Left ventricle myocardium (tissue), 1 donor: ENCODE measurements around a stretch of chr12.

DNA sequence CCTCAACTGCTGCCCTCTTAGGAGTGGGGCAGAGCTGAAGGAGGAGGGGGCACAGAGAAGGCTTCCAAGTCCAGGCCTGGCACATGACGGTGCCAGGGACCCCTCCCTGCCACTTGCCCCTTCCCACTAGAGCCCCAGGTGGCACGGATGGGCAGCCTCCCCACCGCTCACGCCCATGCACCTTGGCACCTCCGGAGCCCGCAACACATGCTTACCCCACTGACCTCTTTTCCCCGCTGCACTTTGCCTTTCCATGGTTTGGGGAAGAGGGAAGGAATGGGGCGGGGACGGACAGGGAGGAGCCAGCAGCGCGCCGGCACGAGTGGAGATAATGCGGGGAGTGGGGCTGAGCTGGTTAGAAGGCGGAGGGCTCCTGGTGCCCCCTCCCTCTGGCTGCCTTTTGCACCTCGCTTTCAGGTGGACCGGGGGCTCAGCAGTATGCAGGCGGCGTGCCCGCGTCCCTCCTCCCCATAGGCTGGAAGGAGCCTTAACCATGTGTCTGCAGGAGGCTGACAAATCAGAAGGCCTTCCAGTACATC, 45.0 kb downstream of the KDM2B start:
- PRO-cap, result bidirectional peak, plus-strand start outside the sequence, minus-strand start at position 440 of the sequence

GRCh38 chr12:121574083-121574514, 6.7 kb downstream of the KDM2B start:
- PRO-cap, result no peak

- PRO-cap, result bidirectional peak, plus-strand start at chr12:121579822, minus-strand start at chr12:121579515
Measured at GRCh38 chr12:121579431-121579869, 1.4 kb downstream of the KDM2B start.

- PRO-cap, result no peak
Measured at GRCh38 chr12:121672961-121673595, 3.6 kb upstream of the MORN3 start.

DNA sequence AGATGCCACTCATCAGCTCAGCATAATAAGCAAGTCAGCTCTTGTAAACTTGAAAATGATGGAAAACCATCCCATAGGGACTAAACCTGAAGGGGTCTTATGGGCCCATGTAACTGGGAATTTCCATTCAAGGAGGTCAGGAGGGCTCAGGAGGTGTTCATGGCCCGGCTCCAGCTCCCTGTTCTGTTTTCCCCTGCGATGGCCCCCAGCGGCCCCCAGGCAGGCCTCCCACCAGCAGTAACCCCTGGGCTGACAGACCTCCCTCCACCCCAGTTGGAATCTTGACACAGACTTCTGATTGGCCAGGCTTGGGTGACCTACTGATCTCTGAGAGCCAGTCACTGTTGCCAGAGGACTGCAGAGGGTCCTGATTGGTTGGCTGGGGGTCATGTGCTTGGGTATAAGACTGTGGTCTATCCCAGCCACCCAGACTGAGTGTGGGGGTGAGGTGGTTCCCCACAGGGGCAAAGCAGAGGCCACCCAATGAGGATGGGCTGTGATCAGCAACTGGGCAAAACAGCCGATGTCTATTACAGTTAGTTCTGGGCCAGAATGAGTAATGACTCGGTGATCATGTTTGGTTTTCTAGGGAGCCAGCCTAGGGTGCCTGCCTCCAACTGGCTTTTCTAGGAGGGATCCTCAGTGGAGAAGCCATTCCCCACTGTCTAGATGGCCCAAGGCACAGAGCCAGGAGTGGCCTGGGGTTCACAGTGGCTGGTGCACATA, 27.1 kb downstream of the RHOF start:
- PRO-cap, result no peak

GRCh38 chr12:121773438-121773895, 20.0 kb downstream of the RHOF start:
- PRO-cap, result unidirectional peak, minus-strand start at chr12:121773668

DNA sequence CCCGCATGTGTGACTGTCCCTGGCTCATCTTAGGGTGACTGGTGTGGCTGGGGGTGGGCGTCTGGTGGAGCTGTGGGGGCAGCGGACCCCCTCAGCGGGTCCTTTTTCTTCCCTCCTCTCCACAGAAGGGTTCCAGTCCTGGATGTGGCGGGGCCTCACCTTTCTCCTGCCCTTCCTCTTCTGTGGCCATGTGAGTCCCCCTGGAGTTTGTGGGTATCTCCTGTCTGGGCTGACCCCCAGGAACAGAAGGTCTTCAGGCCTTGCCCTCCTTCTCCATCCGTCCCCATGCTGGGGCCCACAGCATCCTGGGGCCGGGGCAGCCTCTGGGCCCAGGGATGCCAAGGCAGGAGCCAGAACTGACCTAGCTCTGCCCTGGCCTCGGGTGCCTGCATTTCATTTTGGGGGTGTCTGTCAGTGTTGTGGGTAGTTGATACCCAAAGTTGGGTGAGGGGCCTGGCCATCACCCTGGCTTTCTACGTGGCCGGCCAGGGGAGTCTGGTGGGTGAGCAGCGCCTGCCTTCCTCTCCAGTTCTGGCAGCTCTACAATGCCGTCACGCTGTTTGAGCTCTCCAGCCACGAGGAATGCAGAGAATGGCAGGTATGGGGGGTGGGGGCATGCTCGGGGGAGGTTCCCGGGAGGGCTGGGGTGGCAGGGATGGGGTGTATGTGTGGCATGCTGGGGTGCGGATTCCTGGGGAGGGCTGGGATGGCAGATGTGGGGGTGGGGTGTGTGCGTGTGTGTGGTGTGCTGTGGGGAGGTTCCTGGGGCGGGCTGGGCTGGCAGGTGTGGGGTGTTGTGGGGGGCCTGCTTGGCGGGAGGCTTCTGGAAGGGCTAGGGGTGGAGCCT, 18.7 kb downstream of the RHOF start:
- PRO-cap, result no peak

DNA sequence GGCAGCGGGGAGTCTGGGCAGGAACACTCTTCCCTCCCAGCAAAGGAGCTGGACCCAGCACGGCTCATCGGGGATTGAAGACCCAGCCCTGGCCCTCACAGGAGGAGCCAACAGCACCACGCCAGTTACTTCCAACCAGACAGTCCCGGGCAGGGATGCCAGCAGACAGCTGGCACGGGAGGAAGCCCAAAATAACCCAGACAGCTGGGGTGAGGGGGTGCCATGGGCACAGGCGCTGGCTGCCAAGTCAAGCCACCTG, 4.3 kb upstream of the RHOF start:
- PRO-cap, result bidirectional peak, plus-strand start at position 189 of the sequence, minus-strand start at position 76 of the sequence

DNA sequence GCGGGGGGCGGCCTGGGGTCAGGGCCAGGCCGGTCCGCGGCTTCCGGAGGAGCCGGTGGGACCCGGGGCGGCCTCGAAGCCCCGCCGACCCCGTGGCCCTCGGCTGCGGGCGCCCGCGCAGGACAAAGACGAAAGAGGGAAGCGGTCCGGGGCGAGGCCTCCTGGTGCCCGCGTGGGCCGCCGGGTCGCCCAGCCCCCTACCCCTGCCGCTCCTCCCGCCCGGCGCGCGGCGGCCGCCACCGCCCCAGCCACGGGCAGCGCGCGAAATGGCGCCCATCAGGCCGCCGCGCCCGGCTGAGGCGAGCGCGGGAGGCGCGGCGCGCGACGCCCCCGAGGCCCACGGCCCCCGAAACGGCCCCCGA, 3.4 kb upstream of the SETD1B start:
- PRO-cap, result bidirectional peak, plus-strand start at position 247 of the sequence, minus-strand start at position 124 of the sequence

DNA sequence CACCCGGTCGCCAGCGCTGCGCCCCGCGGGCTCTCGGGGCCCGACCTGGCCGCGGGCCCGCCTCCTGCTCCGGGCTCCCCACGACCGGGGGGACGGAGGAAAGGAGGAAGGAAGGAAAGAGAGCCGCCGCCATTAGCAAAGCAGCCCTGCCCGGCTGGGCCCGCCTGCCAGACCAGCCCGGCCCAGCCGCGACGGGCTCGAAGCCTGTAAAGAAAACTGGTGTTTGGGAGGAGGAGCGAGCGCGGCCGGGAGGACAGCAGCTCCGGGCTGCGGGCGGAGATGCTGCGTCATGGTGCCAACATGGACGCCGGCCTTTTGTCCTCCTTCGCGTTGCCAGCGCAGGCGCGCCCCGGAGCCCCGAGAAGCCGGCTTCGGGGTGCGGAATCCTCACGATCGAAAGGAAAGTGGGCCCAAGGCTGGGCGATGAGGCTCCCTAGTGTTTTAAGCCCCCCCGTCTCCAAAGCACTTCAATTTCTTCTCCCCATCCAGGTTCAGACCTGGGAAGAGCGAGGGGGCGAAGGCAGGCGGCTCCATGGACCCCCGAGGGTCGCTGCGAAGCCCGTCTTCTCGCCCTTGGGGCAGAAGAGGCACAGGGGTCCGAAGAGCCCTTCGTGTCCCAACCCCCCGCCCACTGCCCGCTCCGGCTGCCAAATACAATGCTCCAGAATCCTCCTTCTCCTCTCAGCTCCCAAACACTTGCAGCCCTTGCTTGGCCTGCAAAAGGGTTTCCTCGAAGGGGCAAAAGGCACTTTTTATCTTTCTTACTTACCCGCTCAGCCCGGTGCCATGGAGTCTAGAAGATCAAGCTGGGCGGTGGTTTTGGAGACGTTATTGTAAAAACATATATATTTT, 2.8 kb upstream of the SETD1B start:
- PRO-cap, result bidirectional peak, plus-strand start at position 279 of the sequence, minus-strand start at position 158 of the sequence

GRCh38 chr12:121858435-121858762, 260 bp downstream of the HPD start:
- PRO-cap, result no peak

DNA sequence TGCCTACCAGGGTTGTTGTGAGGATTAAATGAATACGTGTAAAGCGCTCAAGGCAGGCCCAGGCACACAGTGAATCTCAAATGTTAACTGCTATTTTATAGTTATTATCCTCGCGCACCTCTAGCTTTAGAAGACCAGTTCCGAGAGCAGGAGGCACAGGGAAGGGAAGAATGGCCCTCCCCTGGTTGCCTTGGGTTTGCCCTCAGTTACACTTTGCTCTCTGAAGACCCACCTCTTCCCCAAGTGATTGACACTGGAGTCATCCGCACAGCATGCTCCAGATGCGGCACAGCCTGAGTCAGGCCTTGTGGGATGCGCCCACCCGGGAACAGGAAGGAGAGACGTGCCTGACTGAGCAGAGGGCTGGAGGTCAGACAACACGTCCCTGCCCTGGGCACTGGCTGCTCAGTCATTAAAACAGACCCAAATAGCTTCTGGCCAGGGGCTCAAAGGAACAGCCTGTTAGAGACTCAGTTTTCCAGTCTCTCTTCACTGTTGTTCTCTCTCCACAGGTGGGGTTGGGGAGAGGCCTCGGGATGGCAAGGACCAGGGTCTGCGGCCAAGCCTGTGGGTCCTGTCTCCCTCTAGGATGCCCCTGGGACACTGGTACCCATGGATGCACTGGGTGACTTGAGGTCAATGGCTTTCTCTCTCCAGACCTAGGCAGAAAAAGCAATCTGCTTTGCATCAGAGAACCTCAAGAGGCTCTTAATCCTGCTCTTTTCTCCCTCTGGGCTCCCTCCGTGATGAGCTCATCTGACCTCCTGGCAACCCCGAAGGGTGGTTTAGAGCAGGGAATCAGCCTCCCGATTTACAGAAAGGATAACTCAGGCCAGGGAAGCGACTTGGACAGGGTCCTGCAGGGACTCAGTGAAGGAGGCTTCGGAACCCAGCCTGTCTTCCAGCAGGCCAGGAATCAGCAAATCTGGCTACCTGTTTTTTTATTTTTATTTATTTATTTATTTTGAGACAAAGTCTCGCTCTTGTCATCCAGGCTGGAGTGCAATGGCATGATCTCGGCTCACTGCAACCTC, 13.5 kb upstream of the MLXIP start:
- PRO-cap, result no peak

DNA sequence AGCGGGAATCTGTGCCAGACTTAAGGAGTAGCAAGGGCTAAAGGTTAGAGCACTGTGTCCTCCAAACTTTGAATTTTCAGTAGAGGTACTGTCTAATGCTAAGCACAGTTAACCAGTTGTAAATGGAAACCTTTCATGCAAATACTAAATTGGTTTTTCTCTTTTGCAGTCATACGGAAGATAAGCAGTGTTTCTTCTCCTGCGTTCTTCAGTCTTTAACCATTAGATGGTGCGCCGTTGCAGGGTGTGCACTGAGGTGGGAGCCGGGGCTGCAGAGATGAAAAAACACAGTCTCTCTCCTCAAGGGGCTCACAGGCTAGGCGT, 5.1 kb downstream of the MLXIP start:
- PRO-cap, result no peak

DNA sequence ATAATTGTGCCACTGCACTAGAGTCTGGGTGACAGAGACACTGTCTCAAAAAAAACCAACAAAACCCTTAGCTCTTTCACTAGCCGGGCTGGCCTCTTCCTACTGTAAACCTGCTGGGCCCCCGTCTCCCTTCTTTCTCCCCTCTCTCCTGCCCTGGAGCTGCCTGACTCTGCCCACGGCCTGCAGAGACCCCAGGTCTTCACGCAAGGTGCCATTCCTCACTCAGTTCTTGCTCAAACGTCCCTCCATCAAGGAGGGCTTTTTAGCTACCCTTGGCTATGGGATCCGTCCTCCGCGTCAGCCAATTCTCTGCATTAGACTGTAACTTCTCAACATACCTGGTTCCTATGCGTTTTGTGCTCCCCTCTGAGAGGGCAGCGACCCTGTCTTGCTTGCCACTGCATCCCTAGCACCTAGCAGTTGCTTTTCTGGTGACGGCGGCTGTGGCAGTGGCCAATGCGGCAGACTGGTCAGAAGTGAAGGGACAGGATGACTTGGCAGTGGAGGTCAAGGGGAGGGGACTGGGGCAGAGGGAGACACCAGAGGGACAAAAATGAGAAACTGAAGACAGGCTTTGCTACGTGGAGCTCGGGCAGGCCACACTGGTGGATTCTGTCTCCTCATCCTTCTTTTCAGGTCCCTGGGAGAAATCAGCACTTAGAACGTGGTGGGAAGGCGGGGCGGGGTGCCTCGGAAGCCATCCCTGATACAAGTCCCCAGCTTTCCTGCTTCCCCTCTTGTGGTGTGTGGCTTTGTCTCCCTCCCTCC, 1.7 kb downstream of the B3GNT4 start:
- PRO-cap, result no peak

- PRO-cap, result no peak
Measured at GRCh38 chr12:122213485-122213952, 10.0 kb downstream of the B3GNT4 start.

- PRO-cap, result no peak
Measured at GRCh38 chr12:122224377-122224762, 1.5 kb downstream of the DIABLO start.

- PRO-cap, result no peak
Measured at GRCh38 chr12:122385623-122385822, 36.9 kb downstream of the CLIP1 start.

GRCh38 chr12:122389552-122389814, 33.0 kb downstream of the CLIP1 start:
- PRO-cap, result no peak

DNA sequence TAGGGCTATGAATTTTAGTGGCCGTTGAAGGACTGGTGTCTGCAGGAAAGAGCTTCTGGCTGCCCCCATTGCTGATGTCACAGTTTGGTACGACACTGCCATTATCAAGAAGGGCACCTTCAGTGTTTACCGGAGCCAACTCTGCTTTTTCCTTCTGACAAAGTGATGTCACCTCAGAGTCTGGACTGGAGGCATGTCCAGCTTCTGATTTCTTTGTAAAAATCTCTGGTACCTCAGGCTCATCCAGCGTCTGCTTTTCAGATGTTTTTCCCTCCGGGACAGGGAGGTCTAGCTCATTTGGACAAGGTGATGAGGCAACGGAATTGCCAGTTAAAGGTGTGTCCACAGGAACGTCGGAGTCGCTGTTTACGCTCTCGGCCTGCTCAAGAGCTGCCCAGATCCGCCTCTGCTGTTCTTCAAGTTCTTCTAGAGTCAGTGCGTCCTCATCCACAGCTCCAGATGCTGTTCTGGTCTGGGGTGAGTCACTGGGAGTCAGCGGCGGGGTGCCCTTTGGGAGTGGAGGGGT, 27.0 kb downstream of the ZCCHC8 start:
- PRO-cap, result no peak

GRCh38 chr12:122484626-122485395, 15.9 kb downstream of the ZCCHC8 start:
- PRO-cap, result no peak